Mammary microvascular endothelial cell (primary cell): ENCODE measurements around a stretch of chr1.

- RAMPAGE, long total RNA: no peak
Measured at GRCh38 chr1:3312344-3312827, 142.1 kb upstream of the ARHGEF16 start.

DNA sequence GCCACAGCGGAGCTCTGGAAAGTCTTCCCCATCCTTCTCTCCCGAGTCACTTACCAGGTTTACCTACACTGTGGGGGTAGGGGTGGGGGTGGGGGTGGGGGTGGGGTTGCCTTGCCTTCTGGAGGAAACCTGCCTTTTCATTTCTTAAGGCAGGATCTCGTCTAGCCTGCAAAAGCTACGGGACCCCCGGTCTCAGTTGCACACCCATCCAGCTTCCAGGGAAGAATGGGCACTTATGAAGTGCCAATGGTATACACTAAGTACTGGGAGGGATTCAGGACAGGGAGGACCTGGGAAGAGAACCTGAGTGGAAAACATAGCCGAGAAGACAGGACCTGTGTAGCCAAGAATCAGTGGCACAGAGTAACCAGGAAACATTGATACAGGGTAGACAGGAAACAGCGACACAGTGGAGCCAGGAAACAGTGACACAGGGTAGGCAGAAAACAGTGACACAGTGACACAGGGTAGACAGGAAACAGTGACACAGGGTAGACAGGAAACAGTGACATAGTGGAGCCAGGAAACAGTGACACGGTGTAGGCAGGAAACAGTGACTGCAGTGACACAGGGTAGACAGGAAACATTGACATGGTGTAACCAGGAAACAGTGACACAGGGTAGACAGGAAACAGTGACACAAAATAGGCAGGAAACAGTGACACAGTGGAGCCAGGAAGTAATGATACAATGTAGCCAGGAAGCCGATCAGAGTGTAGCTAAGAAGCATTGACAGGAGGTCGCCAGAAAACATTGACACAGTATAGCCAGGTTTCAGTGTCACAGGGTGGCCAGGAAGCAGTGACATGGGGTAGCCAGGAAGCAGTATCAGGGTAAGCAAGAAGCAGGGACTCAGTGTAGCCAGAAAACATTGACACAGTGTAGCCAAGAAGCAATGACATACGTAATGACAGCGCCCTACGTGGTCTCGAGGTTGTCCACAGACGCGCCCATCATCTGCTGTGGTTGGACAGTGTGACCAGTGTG lies 138.0 kb upstream of the ARHGEF16 start:
- RAMPAGE, long total RNA: no peak

- RAMPAGE, long total RNA: no peak
Measured at GRCh38 chr1:3373596-3374221, 80.8 kb upstream of the ARHGEF16 start.

GRCh38 chr1:3460679-3461359 lies 6.4 kb downstream of the ARHGEF16 start:
- RAMPAGE, long total RNA: no peak

DNA sequence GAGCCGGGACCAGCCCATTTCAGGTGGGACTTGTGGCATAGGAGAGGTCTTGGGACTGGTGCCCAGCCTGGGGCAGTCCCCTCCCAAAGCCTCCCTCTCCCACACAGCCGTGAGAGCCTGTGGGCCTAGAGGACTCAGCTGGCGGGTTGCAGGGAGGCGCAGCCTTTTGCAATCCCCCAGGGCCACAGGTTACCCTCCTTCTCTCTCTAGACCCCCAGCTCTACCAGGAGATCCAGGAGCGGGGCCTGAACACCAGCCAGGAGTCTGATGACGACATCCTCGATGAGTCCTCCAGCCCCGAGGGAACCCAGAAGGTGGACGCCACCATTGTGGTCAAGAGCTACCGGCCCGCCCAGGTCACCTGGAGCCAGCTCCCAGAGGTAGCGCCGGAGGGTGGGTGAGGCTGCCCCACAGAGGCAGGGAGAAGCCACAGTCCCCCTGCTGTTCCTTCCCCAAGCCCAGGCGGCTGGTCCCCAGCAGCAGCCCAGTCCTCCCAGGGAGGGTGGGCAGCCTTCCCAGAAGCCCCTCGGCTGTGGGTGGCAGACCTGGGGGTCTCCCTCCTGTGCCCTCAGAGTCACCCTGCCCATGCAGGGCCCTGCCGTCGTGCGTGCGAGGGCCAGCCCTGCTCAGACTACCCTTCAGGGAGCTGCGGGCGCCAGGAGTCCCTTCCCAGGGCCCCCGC lies 12.6 kb downstream of the ARHGEF16 start:
- RAMPAGE, long total RNA: no peak

DNA sequence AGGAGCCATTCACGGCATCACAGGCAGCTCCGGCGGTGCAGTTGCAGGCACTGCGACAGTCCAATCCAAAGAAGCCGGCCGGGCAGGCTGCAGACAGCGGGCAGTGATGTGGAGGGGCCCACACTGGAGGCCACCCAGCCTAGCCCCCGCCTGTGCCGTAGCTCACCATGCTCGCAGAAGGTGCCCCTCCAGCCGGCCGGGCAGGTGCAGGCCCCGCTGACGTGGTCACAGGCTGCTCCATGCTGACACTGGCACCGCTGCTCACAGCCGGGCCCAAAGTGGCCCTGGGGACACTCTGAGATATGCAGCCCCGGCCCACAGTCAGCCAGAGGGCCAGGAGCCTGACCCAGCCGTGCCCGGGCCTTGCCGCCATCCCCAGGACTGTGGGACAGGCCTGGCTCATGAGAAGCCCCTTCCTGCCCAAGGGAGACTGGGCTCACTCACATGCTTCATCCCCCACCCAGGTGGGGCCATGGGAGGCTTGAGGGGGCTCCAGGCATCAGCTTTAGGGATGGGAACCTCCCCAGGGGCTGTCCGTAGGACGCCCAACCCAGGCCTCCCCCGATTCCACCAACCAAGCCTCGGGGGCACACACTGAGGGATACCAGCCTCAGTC lies 45.3 kb downstream of the ARHGEF16 start:
- RAMPAGE, long total RNA: no peak

- RAMPAGE, long total RNA: no peak
Measured at GRCh38 chr1:3509804-3510163, 55.3 kb downstream of the ARHGEF16 start.

GRCh38 chr1:3599561-3599846 lies 11.8 kb downstream of the MEGF6 start:
- RAMPAGE, long total RNA: no peak

DNA sequence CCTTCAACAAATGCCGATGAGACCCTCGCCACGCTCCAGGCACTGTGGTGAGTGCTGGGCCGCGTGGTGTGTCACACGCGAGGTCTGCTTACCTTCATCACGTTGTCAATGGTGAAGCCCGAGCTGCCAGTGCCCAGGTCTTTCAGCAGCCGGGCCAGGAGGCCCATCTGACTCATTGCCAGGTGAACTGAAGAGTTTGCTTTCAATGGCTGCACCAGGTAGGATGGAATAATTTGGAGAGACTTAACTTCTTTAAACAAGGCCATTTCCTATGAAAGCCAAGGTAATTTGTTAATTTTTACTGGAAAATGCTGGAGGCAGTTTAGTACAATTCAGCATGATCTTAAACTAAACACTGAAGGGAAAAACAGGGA lies 26.1 kb downstream of the CEP104 start:
- RAMPAGE, long total RNA: no peak

- RAMPAGE, long total RNA: no peak
Measured at GRCh38 chr1:3834349-3834805, 22.6 kb downstream of the CEP104 start.

GRCh38 chr1:3858113-3858663 lies 912 bp downstream of the DFFB start:
- RAMPAGE, long total RNA: no peak

DNA sequence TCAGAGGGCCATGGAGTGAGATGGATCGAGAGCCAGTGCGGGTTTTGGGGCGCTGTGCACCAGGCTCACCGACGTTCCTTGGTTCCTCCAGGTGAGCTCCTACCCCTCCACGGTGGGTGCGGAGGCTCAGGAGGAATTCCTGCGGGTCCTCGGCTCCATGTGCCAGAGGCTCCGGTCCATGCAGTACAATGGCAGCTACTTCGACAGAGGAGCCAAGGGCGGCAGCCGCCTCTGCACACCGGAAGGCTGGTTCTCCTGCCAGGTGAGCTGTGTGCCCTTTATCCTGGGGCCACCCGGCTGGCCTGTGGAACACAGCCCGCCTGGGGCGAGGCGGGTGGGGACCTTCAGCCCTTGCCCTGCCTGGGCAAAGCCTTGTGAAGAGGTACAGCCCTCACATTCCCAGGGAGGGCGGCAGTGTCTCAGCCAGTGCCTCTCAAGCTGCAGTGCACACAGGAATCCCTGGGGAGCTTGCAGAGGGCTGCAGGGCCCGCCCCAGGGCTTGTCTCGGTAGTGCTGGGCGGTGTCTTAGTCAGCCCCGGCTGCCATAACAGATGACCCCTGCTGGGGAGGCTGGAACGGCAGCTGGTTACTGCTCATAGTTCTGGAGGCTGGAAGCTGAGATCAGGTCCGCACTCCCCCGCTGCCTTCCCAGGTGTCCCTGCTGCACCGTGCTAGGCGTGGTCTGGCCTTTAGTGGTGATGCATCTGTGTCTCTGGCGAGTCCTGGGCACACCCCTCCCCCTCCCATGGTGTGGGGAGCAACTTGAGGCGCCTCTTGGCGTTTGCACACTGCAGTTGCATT lies 12.4 kb downstream of the DFFB start:
- RAMPAGE, long total RNA: no peak

- RAMPAGE, long total RNA: no peak
Measured at GRCh38 chr1:4484152-4484351, 170.4 kb upstream of the AJAP1 start.

GRCh38 chr1:4637987-4638543 lies 16.3 kb upstream of the AJAP1 start:
- RAMPAGE, long total RNA: no peak

DNA sequence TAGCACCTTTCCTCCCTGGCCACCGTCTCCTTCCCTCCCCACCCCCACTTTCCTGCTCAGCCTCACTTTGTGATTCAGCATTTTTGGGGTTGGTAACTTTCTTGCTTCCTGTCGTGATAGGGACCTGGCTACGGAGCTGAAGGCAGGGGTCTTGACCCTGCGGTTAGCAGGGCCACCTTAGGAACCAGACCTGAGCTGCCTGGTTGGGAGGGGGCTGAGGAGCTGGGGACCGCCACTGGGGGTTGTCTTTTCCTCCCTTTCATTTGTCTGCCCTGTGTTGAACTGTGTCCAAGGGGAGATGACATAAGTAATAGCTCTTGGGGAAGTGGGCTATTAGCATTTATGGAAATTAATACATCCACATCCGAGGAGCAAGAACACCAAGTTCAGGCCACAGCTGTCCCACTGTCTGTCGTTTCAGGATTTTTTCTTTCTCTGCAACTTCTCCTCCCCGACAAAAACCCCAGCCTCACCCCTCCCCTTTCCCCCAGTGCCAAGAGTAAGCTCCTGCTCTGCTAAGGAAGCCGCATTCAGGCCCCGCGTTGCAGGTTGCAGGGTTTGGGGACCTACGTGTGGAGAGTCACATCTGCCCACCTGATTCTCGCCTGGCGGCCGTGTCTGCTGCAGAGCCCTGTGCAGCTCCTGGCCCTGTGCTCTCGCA lies 1.6 kb upstream of the NPHP4 start:
- RAMPAGE, long total RNA: no peak

- RAMPAGE, long total RNA: no peak
Measured at GRCh38 chr1:6170511-6171407, 9.4 kb downstream of the CHD5 start.

DNA sequence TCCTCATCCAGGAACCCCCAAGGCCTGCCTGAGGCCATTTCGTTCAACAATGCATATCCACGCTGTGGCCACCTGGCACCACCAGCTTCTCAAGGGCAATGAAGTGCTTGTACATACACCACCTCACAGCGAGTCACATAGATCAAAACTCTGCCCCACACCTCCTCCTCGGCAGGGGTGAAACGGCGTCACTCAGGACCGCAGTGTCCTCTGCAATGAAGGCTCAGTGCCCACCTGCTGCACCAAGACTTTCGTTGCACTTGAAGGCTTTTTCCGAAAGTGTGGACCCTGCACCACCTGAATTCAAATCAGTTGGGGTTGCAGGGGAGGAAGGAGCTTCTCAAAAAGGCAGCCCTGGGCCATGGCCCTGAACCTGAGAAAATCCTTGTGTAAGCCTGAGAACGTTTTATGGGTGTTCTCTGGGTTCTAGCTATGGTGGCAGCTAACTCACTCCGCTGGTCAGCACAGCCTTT lies 2.9 kb upstream of the CHD5 start:
- RAMPAGE, long total RNA: no peak

- RAMPAGE, long total RNA: no peak
Measured at GRCh38 chr1:6209167-6209653, 3.3 kb downstream of the RNF207 start.

DNA sequence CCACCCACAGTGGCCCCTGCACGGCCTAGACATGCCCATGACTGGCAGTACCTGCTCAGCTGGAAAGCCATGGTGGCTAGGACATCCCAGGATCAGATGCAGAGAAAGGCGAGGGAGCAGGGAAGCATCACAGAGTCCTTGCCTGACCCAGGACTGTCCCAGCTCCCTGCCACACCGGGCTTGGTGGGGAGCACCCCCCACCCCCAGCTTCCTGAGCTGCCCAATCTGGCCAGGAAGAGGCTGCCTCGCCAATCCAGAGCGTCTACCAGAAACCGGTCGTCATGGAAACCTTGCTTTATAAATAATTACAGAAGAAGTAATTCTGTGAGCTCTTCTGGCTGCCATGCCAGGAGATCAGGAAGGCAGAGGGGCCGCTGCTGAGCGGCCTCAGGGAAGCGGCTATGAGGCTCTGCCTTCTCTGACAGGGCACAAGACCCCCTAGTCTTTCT lies 34.8 kb downstream of the ACOT7 start:
- RAMPAGE, long total RNA: no peak

GRCh38 chr1:6392070-6392609 lies 1.4 kb downstream of the ACOT7 start:
- RAMPAGE, long total RNA: no peak